M059J (cell line): ENCODE data around the genes JAG1 and RRBP1.

DNA sequence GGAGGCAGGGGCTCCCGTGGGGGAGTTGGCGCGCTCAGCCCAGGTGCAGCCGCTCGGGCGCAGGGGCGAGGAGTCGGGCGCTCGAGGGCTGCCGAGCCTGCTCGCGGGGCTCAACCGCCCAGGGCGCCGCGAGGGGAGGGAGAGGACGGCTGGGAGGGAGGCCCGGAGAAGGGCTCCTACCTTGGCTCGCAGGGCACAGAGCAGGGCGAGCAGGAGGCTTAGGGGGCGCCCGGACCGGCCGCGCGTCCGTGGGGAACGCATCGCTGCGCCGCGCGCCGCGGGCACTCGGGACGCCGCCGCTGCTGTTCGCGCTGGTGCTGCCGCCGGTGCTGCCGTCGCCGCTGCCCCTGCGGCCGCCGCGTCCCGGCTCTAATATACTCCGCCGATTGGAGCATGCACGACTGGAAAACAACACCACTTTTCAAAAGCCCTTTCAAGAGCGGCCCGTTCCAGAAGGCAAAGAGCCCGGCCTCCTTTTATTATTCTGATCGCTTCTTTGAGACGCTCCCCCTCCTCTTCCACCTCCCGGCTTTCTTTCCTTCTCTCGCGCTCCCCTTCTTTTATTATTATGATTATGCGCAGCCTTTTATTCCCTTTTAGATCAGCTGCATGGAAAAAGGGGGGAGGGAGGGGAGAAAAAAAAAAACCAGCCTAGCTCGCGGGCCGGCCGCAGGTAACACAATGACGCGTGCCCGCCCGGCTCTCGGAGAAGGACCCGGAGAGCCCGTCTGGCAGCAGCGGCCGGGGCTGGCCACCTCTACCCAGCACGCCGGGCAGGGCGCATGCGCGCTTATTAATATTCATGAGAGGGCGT lies at the start of gene JAG1:
Gene JAG1 (minus strand): TSS at position 730 of the 814 bp plus-strand sequence.
- RAMPAGE, long total RNA = no peak

DNA sequence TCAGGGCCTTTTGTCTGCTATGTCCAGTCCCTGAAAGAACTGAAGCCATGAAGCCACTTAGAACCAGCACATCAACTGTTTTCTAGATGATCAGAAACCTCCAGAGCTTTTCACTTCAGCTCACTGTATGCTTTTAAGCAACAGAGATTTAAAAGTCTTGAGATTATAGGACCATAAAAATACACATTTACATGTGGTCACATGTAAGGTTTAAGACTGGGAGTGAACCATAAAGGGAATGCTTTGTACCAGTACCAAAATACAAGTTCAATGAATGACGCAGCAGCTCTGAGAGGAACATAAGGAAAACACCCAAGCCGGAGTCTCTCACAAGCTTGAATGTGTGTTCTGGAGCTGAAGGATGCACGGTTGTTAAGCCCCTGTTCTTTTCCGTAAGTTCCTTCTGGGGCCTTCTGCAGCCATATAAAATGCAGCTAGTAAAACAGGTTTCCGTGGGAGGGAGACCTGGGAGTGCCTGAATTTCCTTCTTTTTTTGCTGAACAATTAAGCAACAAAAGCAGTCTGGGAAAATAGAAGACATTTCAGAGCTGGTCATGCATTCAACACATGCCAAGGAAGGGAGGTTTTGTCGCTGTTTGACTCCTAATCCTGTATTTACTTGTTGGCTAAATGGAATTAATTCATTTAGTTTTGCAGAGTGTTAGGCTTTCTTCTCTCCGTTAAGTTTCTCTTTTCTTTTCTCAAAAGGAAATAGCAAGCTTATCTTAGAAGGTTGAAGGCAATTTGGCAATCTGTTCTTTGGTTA lies 73.2 kb upstream of the JAG1 start:
- RAMPAGE, long total RNA = no peak

- RAMPAGE, long total RNA = no peak
These were observed 538.2 kb upstream of the BTBD3 start for GRCh38 chr20:11379318-11380028.

- RAMPAGE, long total RNA = no peak
These were observed 610 bp downstream of the ISM1 start for GRCh38 chr20:13221434-13222334.

DNA sequence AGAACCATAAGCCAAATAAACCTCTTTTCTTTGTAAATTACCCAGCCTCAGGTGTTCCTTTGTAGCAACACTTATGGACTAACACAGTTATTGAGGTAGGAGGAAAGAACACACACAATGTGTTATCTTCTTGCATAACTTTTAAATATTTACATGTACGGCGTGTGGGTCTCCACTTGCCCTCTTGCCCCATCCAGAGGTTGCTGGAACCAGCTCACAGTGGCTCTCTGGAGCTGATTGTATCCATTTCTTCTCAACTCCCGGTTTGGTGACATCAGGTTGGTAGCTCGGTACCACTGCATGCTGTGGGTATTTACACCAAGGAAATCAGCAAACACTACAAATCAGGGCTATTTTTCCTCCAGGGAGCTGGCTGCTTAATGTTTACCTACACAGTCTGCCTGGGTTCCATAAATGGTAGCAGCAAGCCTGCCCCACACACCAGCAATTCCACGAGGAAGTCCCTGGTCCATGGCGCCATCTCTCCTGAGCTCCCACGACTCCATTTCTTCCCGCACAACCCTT lies 54.3 kb upstream of the TASP1 start:
- RAMPAGE, long total RNA = no peak

DNA sequence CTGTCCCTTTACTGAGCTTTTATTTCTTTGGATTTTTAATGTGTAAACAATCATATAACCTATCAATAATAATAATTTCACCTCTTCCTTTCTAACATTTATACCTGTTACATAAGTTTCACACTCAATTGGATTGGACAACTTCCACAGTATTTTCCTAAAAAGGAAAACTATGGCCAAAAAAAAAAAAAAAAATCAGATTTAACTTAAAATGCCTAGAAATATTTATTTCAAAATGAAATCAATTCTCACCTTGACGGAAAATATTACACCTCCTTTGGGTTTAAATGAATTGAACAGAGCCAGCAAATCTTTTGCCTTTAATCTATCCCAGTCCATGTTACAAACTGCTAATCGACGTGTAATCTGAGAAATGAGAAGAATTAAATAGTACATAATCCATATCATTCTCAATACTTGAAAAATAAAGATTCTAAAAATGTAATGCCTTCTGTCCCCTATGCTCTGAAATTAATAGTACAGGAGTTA lies 9.8 kb downstream of the ESF1 start:
- RAMPAGE, long total RNA = no peak

- RAMPAGE, long total RNA = no peak
These were observed 66.3 kb downstream of the NDUFAF5 start for GRCh38 chr20:13851141-13851507.

DNA sequence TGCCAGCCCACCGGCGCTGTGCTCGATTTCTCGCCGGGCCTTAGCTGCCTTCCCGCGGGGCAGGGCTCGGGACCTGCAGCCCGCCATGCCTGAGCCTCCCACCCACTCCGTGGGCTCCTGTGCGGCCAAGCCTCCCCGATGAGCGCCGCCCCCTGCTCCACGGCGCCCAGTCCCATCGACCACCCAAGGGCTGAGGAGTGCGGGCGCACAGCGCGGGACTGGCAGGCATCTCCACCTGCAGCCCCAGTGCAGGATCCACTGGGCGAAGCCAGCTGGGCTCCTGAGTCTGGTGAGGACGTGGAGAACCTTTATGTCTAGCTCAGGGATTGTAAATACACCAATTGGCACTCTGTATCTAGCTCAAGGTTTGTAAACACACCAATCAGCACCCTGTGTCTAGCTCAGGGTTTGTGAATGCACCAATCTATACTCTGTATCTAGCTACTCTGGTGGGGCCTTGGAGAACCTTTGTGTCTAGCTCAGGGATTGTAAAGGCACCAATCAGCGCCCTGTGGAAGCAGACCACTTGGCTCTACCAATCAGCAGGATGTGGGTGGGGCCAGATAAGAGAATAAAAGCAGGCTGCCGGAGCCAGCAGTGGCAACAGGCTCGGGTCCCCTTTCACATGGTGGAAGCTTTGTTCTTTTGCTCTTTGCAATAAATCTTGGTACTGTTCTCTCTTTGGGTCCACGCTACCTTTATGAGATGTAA lies 110.6 kb downstream of the FLRT3 start:
- RAMPAGE, long total RNA = no peak

DNA sequence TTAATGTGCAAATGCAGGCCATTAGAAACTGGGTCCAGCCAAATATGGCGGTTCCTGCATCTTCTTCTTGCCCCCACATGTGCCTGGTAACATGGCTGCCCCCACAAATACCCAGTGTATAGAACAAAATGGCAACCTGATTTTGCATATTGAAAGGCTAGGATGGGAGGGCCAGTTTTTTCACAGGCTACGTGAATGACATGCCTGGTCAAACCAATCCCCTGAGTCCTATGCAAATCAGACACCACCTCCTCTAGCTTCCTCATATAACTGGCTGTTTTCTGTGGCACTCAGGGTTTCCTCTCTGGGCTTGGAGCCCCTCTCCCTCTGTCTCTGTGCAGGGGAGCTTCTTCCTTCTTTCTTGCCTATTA lies 372.1 kb downstream of the KIF16B start:
- RAMPAGE, long total RNA = no peak

DNA sequence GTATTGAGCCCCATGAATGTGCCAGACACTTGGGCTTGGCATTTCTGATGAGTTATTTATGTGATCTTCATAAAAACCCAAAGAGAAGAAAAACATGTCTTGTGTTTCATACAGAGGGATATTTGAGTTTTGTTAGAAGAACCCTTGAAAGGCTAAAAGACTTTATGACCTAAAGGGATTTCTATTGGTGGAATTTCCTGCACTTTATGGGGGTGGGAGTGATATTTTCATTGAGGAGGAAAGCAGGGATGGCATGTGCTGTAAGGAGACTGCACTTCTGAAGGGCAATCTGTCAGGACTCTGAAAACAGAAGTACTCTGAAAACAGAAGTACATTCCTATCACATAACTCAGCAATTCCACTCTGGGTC lies 150.1 kb downstream of the OTOR start:
- RAMPAGE, long total RNA = no peak

DNA sequence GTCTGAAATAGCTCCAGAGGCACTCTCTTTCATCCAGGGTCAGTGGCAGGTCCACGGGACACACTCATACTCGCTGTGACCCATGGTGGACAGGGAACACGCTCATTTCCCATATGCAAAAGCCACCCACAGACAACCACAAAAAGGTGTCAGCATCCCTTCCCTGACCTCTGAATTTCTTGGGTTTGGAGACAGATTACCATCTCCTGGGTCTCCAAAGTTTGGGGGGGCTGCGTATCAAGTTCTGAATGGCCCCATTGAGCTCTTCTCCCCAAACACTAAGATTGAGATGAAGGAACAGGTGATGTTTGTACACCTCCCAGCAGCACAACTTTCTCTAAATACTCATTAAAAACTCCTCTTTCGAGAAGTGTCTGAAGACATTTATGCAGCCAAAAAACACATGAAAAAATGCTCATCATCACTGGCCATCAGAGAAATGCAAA lies 73.4 kb upstream of the PCSK2 start:
- RAMPAGE, long total RNA = no peak

- RAMPAGE, long total RNA = no peak
These were observed 4.7 kb upstream of the DSTN start for GRCh38 chr20:17565136-17565563.

DNA sequence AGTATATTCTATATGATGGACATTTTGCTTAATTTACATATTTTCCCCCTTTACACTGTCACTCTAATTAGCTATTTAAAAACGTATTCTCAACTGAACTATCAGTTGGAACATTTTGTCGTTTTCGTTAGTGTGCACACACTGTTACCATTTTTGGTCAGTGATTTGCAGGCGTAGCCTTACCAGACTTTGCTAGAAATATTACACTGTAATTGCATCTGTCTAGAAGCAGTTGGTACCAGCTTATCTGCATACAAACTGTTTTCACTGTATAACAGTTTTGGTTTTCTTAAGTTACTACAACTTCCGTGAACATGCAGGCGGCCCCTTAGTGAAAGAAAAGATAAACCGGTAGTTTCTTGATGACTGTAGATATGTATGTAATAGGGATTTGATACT lies 1.2 kb downstream of the DSTN start:
- RAMPAGE, long total RNA = no peak

DNA sequence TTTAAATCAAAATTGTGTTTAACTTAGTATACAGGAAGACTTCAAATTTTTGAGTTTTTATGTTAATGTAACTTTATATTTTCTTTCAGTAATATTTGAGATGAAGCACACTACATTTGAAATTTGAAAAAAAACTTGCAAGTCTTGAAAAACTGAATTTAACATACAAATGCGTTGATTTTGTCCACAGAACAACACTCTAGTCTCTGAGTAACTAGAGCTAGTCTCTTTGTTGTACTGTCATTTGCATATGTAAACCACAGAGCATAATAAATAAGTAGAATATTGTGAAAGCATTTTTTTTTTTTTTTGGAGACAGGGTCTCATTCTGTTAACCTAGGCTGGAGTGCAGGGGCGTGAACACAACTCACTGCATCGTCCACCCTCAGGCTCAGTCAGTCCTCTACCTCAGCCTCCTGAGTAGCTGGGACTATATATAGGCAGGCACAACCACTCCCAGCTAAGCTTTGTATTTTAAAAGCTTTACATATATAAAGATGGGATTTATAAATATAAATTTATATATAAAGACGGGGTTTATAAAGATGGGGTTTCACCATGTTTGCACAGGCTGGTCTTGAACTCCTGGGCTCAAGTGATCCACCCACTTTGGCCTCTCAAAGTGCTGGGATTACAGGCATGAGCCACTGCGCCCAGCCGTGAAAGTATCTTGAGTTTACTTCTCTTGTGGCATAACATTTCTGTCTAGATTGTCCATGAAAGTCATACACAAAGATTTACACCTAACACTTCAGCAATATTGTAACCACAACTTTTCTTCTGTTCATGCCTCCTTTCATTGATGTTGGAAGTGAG lies 5.5 kb downstream of the DSTN start:
- RAMPAGE, long total RNA = no peak

GRCh38 chr20:17610277-17611391 lies 40.8 kb downstream of the DSTN start:
- RAMPAGE, long total RNA = no peak

DNA sequence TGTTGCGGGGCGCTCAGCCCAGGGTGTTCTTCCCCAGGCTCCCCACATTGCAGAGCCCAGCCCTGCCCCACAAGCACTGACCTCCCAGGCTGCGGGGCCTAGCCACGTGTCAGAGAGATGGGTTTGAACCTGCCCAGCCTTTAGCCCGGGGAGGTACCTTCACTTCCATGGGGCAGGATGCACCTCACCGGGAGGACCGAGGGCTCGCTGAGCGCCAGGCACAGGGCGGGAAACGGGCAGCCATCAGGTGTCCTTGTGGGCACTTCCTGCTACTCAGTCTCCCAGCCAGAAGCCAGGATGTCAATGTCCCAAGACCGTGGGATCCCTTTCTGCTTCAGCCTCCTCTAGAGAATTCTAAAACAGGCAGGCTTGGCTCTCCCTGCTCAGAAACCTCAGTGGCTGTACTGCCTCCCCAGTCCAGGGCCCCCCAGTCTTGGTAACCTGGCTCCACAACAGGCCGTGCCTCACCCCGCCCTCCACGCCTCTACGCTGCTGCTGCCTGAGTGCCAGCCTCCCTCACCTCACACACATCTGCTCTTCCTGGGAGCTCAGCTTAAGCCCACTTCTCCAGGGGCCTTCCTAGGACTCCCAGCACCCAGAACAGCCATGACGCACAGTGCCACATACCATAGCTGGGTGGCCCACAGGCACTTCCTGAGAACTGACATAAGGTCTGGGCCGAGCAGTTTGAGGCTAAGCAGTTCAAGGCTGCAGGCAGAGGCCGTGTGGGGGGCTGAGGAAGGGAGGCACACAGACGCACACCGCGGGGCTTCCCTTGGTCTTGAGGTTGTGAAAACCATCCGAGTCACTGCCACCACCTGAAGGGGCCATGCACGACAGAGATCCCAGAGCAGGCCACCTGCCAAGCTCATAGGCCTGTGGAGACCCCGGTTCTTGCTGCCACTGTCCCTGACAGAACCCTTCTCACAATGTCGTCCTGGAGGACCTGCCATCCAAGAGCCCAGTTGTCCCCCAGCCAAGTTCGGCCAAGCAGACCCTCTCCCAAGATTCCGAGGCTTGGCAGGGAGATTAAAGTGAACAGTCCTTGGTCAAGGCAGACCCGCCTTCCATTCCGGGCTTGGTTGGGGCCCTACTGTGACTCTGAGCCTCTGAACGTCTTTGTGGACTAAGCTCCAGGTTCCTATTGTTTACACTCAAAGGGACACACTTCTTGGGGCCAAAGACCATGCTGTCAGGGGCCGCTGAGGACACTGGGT lies 42.5 kb downstream of the DSTN start:
- RAMPAGE, long total RNA = no peak

GRCh38 chr20:17682071-17682400 lies at the start of gene RRBP1:
Gene RRBP1 (minus strand): TSS chr20:17682242.
- RAMPAGE, long total RNA = no peak

- RAMPAGE, long total RNA = no peak
These were observed 544 bp upstream of the RRBP1 start for GRCh38 chr20:17682401-17683170.

DNA sequence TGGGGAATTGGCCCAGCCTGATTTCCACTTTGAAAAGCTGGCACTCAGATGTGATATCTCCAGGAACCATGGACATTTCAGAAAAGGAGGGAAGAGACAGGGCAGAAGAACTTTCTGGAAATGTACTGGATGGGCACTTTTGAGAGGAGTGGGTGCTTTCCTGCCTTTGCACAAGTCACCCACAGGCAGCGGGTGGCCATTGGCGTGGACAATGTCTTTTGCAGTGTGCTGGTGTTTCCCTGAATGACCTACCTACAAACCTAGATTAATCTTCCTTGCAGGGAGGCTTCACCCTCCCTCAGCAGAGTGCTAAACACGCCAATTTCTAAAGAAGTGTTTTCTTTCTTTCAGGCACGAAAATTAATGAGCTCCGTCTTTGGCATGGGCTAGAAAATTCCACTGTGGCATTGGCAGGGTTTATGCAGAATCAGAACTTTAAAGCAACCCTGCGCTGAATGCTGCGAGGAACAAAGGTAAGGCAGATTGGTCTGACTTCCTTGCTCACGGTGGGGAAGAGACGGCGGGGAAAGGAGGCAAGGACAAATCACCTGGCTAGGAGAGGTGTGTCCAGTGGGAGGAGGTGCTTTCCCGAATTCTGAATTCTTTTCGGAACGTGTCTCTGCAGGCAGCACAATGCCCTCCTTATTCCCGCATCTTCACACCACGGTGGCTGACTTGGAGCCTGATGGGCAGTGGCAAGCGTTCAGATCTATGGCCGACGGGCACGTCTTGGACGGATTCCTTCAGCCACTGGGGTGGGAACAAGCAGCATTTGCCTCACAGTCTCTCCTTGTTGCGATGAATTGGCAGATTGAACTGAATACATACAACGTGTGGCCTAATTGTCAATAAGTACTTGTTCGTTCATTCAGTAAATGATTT lies 6.3 kb upstream of the BANF2 start:
- RAMPAGE, long total RNA = no peak

DNA sequence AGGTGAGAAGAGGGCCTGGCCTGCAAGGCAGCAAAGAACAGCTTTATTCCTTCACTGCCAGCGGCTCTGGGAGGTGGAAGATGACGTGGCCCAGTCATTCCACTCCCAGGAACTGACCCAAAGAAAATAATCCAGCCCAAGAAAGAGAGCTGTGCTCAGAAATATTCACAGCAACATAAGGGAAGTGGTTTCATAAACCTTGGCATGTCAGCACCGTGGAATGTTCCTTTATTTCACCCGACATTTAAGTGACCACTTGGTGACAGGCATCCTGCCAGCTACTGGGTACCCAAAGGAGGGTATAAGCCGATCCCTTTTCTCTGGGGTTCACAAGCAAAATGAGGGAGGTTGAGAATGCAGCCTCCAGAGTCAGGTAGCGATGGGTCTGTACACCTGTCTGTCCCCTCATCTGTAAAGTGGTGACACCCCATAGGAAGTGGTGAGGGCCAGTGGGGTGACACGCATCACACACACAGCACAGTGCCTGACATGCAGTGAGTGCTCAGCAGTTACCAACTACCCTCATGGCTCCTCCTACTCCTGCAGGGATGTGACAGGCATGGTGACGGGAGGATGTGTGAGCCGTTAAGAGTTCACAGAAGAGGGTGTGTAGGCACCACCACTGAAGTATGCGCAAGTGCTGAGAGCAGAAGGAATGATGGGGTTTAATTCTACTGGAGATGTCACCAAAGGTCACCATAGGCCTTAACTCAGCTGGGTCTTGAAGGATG lies 124.9 kb downstream of the SNX5 start:
- RAMPAGE, long total RNA = no peak